AG09309 (cell line): Measurements from ENCODE around the gene CATSPERE.

DNA sequence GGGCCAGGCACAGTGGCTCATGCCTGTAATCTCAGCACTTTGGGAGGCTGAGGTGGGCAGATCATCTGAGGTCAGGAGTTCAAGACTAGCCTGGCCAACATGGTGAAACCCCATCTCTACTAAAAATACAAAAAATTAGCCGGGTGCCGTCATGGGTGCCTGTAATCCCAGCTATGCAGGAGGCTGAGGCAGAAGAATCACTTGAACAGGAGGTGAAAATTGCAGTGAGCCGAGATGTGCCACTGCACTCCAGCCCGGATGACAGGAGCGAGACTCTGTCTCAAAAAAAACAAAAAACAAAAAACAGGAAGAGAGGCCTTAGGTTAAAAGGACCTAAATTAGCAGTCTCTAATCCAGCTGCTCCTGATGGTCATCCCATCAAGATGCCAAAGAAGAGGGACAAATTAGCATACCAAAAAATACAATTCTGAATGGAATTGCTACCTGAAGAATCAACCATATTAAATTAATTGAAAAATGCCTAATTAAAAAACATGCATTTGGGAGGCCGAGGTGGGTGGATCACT, 62.8 kb upstream of the GREM2 start:
- RRBS: no CpG with 5 or more reads among the region's 6 CpGs

GRCh38 chr1:241934730-241935372, 22.7 kb upstream of the BECN2 start:
- RRBS: no CpG with 5 or more reads among the region's 8 CpGs

DNA sequence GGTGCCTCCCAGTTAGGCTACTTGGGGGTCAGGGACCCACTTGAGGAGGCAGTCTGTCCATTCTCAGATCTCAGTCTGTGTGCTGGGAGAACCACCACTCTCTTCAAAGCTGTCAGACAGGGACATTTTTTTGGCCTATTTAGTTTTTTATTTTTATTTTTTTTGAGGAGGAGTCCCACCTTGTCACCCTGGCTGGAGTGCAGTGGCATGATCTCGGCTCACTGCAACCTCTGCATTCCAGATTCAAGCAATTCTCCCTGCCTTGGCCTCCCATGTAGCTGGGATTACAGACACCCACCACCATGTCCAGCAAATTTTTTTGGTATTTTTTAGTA, 100.0 kb upstream of the MAP1LC3C start:
- RRBS: no CpG with 5 or more reads among the region's 1 CpG

DNA sequence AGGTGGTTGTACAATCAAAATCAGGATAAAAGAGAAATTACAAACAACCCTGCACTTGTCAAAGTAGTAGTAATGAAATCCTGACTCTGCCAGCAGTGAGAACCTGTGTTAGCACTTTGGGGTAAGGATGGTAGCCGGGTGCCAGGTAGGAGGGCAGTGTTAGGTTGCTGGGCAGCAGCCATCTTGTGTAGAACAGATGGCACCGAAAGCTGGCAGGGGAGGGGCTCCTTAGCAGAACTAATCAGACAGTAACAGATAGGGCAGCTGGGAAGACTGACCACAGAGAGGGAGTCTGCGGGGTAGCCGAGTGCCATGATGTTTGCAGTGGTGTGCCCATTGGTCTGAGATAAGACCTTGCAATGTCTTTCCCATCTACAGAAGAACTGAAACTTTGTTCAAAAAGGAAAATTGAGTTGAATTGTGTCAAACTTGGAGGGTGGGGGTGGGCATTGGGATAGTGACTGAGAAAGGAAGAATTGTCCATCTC, 137.3 kb downstream of the SDCCAG8 start:
- RRBS: no CpG with 5 or more reads among the region's 4 CpGs

GRCh38 chr1:243421698-243422442, 166.0 kb downstream of the SDCCAG8 start:
- RRBS: no CpG with 5 or more reads among the region's 10 CpGs

DNA sequence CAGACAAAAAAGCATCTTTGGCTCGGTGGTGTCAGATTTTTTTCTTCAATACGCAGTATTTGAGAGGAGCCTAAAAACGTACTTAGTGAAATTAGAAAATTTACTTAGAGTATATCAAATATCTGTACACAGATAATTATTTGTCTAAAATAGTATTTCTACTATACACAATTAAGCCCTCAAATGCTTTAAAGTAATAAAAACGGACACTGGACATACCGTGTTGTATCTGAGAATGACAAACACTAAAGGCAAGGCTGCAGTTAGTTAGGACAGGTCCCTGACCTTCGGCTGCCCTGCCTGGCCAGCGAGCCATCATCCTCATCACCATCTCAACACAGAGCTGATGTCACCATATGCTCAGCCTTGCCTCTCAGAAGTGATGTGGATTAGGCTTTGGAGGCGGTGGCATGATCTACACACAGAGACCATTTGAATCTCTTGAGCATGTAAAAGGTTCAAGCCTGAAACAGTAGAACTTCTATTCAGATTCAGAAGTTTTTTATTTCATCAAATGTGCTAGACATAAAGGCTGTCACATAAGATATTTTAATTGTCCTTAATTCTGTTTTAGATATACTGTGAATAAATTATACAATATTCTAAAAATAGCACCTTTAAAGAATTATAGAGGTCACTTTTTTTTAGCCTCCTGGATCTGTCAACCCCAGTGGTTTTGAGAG, 244.7 kb downstream of the SDCCAG8 start:
- RRBS: no CpG with 5 or more reads among the region's 8 CpGs

- RRBS: no CpG with 5 or more reads among the region's 4 CpGs
Observed at GRCh38 chr1:243563548-243564043, 286.4 kb downstream of the AKT3 start.

- RRBS: no CpG with 5 or more reads among the region's 3 CpGs
Observed at GRCh38 chr1:243664562-243665328, 185.3 kb downstream of the AKT3 start.

- RRBS: 8% methylated on average over 6 of the region's 63 CpGs
Observed at GRCh38 chr1:243917035-243918027, 67.3 kb upstream of the AKT3 start.

DNA sequence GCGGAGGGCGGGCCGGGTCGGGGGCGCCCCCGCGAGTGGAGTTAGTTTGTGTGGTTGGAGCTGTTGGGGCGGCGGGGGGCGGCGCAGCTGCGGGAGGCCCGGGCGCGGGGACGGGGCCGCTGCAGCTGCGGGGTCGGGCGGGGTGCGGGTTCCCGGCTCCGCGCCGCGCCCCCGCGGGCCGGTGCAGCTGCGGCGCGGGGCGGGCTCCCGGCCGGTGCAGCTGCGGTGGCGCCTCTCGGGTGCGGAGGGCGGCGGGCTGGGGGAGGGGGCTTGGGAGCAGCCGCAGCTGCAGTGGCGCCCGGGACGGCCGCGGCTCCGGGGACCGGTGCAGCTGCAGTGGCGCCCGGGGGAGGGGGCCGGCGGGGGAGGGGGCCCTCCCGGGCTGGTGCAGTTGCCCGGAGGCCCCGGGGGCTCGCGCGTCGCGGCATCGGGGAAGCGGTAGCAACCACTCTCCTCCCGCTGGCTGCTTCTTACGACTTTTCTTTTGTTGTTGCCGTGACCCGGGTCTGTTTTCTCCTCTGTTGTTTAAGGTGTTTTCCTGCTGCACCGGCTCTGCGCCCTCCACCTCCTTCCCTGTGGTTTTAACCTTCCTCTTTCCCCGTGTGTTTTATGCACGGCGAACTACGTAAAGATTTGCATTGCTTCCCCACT, 1.9 kb upstream of the ZBTB18 start:
- RRBS: 2% methylated on average over 39 of the region's 73 CpGs

- RRBS: no CpG with 5 or more reads among the region's 9 CpGs
Observed at GRCh38 chr1:244056269-244057047, 5.4 kb downstream of the ZBTB18 start.

DNA sequence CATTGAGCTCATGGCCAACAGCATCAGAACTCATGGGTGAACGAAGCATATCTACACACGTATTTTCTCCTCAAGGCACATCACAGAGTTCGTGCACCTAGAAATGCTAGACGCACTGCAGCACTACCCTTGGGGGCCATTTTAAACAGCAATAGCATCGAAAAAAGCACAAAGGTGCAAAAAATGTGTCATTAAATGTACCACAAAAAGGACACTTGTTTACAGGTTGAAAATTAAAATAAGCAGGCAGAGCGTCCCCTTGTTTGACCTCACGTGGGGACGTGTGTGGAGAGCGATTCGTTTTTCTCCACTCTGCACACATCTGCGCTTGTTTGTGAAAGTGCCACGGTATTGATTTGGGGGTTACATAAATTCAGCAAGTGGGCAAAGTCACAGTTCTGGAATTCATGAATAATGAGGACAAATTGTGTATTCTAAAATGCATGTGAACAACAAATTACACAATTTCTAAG, 43.7 kb downstream of the ZBTB18 start:
- RRBS: no CpG with 5 or more reads among the region's 12 CpGs

DNA sequence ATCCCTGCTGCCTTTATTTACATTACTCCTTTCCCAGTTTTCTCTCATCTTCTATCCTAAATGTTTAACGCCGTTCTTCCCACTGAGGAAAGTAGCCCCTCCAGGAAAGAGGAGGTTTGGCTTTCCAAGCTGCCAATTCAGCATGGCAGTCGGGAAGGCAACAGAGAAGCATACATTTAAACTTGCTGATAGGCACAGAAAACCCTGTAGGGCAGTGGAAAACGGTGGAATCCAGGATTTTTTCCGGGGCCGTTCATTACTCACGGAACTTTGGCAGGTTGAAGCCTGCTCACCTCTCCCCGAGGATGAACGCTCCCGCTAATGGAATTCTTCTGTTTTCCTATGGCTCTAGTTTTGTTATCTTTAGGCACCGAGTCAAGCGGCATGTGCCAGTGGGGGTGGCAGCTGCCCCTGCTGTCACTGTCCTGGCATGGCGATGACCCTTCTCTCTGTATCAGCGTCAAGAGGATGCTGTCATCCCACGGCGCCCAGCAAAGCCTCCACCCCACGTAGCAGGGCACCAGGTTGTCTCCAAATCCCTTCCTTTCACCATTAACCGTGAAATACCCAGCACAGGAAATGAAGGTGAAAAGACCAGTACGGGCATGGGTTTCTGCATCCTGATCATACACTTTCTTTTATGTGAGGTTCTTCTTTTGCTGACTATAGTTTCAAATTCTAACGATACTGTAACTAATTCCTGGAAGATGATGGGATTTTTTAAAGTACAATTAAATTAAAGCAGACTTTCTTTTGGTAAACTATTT, 48.4 kb downstream of the ZBTB18 start:
- RRBS: no CpG with 5 or more reads among the region's 20 CpGs

DNA sequence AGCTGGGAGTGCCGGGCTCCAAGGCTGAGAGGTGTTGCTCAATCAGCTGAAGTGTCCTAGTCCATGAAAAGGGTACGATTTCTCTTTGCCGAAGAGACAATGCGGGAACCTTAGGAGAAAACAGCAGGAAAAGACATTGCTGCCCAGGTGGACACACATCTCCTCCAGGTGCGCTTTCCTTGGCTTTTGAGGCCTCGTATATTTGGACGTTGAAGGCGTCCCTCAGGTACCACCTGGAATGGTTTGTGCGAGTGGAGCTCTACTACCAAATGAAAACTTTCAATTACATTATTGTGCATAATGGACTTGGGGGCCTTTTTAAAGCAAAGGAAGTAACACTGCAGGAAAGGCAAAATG, 15.8 kb upstream of the C1orf100 start:
- RRBS: no CpG with 5 or more reads among the region's 9 CpGs

DNA sequence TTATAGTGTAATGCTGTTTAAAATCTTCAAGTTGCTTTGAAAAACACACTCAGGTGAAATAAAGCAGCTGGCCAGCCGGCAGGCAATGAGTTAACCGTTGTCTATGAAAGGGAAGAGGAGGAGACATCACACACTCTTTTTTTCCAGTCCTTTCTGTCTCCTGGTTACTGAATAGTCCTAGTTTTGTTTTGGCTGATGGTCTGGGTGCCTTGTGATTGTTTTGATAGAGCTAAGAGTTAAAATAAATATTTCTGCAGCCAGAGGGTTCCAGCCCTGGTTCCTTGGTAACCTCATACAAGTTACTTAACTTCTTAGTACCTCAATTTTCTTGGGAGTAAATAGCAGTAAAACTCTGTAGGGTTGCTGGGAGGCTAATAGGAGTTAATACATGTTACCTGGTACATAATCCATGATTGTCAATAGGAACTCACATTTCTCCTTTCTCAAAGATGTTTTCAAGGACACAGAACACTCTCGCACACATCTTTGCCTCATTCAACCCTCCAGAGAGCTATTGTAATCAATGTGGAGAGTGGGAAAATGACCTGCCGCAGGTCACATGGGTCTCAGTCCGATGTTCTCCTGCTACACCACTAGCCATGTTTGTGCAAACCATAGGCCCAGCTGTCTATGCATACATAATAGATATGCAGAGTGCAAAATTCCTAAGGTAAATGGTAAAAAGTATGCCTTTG, 9.8 kb downstream of the C1orf100 start:
- RRBS: no CpG with 5 or more reads among the region's 5 CpGs

DNA sequence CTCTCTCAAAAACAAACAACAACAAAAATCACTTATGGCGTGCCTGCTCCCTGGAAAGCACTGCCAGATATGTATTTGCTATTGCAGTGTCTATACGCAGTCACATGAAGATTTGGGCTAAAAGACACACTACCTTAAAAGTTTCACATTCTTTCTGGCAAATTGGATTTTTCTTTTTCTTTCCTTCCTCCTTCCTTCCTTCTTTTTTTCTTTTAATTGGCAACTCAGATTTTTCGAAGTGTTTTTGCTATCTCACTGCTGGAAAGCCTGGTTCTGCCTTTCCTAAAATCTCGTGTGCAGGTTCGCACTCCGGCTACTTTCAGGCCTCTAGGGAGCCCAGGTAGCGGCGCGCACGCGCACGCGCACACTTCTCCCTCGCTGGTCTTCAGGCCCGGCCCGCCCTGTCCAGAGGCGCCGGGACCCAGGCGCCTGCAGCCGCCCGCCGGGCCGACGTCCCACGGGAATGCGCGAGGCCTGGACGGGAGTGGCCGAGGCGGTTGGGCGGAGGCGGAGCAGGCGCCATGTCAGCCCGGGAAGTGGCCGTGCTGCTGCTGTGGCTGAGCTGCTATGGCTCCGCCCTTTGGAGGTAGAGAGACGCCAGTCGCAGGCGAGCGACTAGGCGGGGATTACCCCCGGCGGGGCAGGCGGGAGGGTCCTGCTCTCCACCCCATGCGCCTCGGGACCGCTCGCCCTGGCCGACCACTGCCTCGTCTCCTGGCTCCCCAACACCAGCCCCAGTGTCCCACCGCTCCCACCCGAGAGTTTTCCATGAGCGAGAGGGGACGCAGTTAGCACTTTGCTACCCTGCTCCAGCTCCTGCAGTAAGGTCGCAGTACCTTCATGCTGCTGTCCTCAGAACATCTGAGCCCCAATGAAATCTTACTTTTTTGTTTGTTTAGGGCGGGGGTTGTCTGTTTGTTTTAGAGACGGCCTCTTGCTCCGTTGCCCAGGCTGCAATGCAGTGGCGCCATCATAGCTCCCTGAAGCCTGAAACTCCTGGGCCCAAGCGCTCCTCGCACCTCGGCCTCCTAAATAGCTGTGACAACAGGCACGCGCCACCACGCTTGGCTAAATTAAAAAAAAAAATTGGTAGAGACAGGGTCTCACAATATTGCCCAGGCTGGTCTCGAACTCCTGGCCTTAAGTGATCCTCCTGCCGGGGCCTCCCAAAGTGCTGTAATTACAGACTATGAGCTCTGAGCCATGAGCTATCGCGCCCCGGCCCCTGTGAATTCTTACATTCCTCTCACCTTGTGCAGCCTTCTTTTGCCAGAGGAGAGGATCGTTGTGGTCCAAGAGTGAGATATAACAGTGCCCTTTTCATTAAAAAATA, at the start of gene CATSPERE:
TSS of gene CATSPERE (plus strand) at position 365 of the 1,333 bp plus-strand sequence.
- RRBS: 19% methylated on average over 26 of the region's 71 CpGs

DNA sequence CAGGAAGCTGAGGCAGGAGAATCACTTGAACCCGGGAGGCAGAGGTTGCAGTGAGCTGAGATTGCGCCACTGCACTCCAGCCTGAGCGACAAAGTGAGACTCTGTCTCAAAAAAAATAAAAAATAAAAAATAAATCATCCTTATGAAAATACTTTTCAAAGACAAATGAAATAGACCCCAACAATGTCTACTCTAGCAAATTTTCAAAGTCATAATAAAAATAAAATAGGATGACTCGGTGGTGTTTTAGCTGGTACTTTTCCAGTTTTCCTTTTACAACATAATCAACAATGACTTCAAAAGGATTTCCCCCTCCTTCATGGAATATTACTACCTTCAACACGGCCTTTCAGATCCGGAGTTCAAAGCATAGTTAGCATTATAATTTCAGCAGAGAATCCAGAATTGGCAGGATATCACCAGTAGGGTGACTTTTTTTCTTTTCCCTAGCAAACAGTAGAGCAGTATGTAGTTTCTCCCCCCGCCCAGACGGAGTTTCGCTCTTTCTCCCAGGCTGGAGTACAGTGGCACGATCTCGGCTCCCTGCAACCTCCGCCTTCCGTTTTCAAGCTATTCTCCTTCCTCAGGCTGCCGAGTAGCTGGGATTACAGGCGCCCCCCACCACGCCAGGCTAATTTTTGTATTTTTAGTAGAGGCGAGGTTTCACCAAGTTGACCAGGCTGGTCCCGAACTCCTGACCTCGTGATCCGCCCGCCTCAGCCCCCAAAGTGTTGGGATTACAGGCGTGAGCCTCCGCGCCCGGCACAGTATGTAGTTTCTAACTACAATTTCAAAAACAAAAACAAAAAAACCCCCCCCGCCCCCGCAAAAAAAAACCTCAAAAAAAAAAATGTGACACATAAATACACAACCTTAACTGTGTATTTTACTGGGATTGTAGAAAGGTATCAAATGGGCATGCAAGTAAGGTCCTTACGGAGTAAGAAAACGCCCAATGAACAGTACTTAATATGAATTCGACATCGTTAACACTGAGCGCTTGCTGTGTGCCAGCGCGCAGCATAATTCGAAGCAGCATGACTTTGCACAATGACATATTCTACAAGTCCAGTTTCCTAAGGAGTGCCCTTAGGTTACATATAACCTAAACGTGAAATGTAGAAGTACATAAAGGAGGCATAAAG, 1.6 kb upstream of the COX20 start:
- RRBS: no CpG with 5 or more reads among the region's 36 CpGs

GRCh38 chr1:244834837-244835620, 429 bp upstream of the COX20 start:
- RRBS: 2% methylated on average over 31 of the region's 82 CpGs

DNA sequence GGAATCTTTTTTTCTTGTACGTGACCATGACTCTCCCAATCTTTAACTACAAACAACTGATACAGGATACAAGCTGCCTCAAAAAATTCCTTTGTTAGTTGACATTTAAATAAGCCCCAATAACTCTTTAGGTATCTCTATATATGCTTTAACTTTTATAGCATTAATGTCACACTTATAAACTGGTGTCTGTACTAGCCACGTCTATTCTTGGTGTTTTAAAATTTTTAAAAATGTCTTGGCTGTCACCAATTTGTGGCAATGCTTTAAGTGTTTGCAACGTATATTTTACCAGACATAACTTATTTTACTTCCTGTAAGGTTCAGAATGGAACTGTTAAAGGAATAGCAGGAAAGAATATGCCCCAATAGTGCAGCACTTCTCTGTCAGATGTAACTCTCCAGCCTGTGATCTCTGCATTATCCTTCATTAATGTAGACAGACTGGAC, 13.5 kb downstream of the COX20 start:
- RRBS: no CpG with 5 or more reads among the region's 3 CpGs